Prostate gland (tissue), 2 donors: ENCODE measurements around the genes KRBOX5, MYLK3 and NETO2.

GRCh38 chr16:31712924-31714062 is at the start of gene KRBOX5:
Gene KRBOX5 (plus strand): TSS chr16:31713244.
- PRO-cap: unidirectional peak, plus-strand start at chr16:31713306
- RAMPAGE, long total RNA, 2 experiments: start-site peak on the plus strand in 2 of 2 experiments, at chr16:31713220-31713303 at its widest, 25 to 168 reads per replicate

DNA sequence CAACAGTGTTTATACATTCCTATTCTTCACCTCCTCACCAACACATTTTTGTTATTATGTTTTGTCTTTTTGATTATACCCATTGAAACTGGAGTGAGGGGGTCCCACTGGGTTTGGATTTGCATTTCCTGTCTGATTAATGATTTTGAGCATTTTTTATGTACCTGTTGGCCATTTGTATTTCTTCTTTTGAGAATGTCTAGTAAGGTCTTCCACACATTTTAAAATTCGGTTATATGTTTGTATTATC is 21.9 kb downstream of the ZNF267 start:
- PRO-cap: no peak
- RAMPAGE, long total RNA, 2 experiments: no peak in any of the 2 experiments

DNA sequence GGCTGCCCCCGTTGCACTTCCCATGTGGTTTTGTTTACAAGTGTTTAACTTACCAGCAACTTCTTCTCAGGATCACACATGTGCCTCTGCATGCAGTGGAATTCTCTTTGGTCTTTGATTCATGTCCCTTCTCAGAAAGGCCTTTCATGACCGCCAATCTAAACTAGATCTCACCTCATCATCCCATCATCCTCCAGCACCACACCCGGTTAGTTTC is 16.6 kb upstream of the SHCBP1 start:
- PRO-cap: no peak
- RAMPAGE, long total RNA, 2 experiments: no peak in any of the 2 experiments

DNA sequence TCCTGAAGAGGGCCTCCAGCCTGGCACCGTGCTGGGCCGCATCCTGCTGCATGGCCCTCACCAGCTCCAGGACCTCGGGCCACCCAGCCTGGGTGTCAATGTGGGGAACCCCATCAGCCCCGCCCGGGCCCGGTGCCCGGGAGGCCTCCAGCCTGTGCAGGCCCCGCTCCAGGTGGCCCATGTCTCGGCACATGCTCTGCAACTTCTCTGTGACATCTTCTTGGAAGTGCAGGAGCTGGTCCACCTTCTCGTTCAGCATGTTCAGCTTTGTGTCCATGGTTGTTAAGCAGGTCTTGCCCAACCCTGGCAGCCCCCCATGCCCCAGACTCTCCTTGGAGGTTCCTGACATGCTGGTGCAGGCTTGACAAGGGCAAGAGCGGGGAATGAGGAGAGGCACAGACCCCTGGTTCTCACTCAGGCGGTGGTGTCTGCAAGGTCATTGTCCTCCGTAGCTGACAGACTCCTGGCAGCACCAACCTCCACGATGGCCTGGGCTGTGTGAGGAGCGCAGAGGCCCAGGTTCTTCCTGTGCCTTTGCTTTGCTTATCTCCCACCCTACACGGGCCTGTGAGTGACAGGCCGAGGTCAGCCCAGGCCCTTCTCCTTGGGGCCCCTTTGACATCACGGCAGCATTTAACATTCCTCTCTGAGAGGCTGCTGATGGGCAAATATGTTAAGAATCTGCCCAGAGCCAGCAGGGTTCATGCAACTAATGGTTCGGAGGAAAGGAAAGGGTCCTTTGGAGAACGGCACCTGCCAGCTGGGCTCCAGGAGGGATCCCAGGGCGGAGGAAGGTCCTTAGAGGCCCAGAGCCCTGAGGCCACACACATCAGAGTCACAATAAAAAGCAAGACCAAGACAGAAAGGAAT is at the start of gene MYLK3:
Gene MYLK3, minus strand, starts transcription at position 500 of the 870 bp plus-strand sequence.
- PRO-cap: no peak
- RAMPAGE, long total RNA, 2 experiments: no peak in any of the 2 experiments

GRCh38 chr16:46843862-46844392 is 12.9 kb upstream of the C16orf87 start:
- PRO-cap: no peak
- RAMPAGE, long total RNA, 2 experiments: no peak in any of the 2 experiments

GRCh38 chr16:46895479-46896391 is 11.6 kb downstream of the GPT2 start:
- PRO-cap: no peak
- RAMPAGE, long total RNA, 2 experiments: no peak in any of the 2 experiments

- PRO-cap: no peak
- RAMPAGE, long total RNA, 2 experiments: no peak in any of the 2 experiments
These were observed 36.5 kb downstream of the GPT2 start for GRCh38 chr16:46920695-46921033.

- PRO-cap: unidirectional peak, plus-strand start at chr16:47141994
- RAMPAGE, long total RNA, 2 experiments: no peak in any of the 2 experiments
These were observed 2.1 kb downstream of the NETO2 start for GRCh38 chr16:47141581-47142200.

GRCh38 chr16:47143735-47144774 is at the start of gene NETO2:
Gene NETO2 (minus strand): TSS chr16:47143945.
- PRO-cap: unidirectional peak, minus-strand start at chr16:47143940
- RAMPAGE, long total RNA, 2 experiments: no peak in any of the 2 experiments

DNA sequence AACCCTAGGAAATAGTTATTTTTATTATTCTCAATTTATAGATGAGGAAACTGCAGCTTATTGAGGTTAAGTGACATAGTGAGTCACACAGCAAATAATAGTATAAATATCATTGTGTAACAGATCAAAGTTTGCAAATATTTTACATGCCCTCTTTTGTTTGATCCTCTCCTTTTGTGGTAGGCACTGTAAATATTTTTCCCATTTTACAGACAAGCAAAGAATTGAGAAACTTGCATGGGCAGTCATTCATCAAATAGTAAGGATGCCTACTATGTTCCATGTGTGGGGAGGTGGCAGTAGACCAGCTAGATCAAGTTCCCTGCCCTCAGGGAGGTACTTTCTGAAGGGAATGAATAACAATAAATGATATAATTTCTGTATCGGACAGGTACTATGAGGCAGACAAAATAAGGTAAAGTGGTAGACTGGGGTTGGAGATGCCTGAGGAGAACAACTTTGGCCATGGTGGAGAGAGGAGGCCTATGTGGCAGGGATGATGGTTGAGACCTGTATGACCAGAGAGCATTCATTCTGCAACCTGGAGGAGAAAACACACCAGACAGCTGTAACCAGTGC is 173.1 kb downstream of the PHKB start:
- PRO-cap: no peak
- RAMPAGE, long total RNA, 2 experiments: no peak in any of the 2 experiments

DNA sequence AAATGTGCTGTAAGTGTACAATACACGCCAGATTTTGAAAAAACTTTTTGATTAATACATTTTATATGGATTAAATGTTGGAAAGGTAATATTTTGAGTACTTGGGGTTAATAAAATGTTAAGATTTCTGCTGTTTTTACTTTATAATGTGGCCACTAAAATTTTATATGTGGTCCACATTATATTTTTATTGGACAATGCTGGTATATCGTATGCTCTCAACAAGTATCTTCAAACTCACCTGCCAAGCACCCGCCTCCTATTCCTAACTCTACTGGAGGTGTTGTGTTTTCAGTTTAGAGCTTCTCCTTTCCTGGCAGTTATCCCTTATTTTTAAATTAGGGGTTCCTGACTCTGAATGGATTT is 1.5 kb downstream of the LONP2 start:
- PRO-cap: no peak
- RAMPAGE, long total RNA, 2 experiments: no peak in any of the 2 experiments

DNA sequence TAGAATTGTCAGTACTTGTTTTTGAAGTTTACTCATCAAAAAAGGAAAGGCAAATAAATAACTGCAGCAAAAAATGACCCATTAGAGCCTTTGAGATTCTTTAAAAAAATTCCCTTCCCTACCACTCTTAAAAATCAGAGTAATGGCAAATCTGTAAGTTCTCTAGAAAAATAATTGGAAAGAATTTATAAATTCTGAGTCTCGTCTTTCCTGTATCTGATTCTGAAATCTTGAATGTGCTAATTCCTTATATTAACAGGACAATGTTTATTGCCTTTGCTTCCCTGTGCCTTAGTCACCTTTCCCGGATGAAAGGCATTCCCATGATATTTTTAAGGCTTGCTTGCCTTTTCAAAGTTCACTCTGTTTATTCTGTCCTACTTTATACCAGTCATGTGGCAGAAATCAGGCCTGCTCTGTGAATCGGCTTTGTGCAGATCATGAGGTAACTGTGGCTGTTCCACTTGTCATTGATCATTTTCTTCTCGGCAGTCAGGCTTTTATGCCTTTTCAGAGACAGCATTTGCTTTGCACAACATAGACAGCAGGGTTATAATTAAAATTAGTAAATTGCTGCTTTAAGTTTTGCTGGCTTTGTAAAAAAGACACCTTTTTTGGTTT is 28.7 kb upstream of the ABCC11 start:
- PRO-cap: no peak
- RAMPAGE, long total RNA, 2 experiments: no peak in any of the 2 experiments

GRCh38 chr16:48431895-48432573 is 46.8 kb upstream of the SIAH1 start:
- PRO-cap: no peak
- RAMPAGE, long total RNA, 2 experiments: no peak in any of the 2 experiments

- PRO-cap: no peak
- RAMPAGE, long total RNA, 2 experiments: no peak in any of the 2 experiments
These were observed 18.8 kb downstream of the N4BP1 start for GRCh38 chr16:48591135-48591553.

- PRO-cap: no peak
- RAMPAGE, long total RNA, 2 experiments: no peak in any of the 2 experiments
These were observed 11.7 kb upstream of the N4BP1 start for GRCh38 chr16:48621655-48622014.

DNA sequence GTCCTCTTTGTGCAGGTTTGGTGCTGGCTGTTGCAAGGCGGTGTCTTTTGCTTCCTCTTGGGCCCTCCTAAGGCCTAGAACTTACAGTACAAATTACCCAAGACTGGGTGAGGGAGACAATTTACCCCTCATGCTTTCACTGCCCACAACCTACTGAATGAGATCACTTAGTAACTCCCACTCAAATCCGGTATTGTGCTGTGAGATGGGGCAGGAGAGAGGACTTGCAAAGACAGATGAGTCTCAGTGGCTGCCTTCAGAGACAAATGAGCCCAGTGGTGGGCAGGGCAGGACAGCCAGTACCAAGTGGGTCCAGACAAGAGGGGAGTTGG is 149.0 kb downstream of the CBLN1 start:
- PRO-cap: no peak
- RAMPAGE, long total RNA, 2 experiments: no peak in any of the 2 experiments

GRCh38 chr16:49469954-49470442 is 96.4 kb downstream of the C16orf78 start:
- PRO-cap: no peak
- RAMPAGE, long total RNA, 2 experiments: no peak in any of the 2 experiments

- PRO-cap: no peak
- RAMPAGE, long total RNA, 2 experiments: no peak in any of the 2 experiments
These were observed 154.7 kb downstream of the C16orf78 start for GRCh38 chr16:49527900-49529015.

DNA sequence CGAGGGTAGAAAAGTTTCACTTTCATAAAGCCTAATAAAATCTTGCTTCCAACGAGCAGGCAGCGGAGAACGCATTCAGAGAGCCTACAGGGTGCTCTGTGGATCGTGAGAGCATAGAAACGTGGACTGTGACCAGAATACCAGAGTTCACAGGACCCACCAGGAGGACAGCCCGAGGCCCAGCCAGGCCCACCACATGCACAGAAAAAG is 207.1 kb downstream of the C16orf78 start:
- PRO-cap: no peak
- RAMPAGE, long total RNA, 2 experiments: no peak in any of the 2 experiments

DNA sequence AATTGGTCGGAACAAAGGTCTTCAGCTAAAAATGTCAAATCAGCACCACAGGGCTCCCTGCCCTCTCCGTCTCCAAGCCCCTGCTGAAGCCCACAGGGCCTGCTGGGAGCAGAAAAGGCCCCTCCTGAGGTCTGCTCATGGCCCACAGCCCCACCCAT is 155.7 kb downstream of the ZNF423 start:
- PRO-cap: no peak
- RAMPAGE, long total RNA, 2 experiments: no peak in any of the 2 experiments